Cardiac ventricle fibroblast (primary cell): ENCODE results near the gene NPIPB2.

- RAMPAGE, long total RNA, result no peak
Observed at GRCh38 chr16:11370545-11371002, 25.3 kb downstream of the RMI2 start.

DNA sequence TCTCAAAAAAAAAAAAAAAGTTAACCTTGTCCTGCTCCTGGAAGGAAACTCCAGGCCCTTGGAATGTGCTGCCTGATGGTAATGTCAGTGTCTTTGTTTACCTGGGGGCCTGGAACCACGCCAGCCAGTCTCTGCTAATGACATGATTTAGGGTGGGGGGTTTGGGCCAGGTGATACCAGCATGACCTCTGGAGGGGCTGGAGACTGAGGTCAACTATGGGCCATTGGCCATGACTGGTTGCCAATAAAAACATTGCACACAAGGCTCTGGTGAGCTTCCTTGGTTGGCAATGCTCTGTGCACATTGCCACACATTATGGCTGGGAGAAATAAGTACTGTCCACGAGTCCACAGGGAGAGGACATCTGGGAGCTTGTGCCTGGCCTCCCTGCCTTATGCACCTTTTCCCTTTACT, 7.2 kb upstream of the ENSG00000188897 start:
- RAMPAGE, long total RNA, result no peak

GRCh38 chr16:11596681-11597649, 10.2 kb upstream of the LITAF start:
- RAMPAGE, long total RNA, result no peak

DNA sequence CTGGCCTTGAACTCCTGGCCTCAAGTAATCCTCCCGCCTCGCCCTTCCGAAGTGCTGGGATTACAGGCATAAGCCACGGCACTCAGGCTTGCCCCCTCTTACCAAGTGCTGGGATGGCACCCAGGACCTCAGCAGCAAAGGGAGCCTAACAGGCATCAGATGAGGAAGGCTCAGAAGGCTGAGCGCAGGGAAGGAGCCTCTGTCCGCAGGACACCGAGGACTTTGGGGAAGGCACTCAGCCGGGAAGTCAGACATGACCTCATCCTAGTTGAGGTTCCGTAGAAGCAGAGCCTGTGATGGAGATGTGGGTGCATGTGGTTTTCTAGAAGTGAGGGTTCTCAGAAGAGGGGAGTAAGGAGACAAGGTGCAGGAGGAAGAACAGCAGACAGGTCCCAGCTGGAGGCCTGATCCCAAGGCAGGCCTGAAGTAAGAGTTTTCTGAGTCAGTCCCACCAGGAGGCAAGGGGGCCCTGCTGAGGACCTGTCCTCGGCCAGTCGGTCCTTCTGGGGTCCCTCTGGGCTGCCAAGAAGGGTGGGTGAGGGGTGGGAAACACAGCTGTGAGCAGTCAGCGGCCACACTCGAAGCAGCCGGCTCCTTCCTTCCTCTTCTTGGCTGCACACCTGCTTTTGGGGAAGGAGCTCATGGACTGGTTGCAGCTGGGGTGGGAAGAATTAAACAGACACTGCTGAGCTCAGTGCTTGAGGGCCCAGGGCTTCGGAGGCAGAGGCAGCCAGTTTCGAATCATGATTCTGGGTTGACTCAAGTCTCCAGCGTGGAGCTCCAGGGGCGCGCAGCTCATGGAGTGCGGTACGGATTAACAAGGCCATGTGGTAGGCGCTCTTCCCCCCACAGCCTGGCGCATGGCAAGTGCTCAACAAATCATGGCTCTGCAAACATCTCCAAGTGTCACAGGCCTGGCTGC, 39.0 kb upstream of the SNN start:
- RAMPAGE, long total RNA, result no peak

GRCh38 chr16:11677464-11678430, 9.5 kb downstream of the SNN start:
- RAMPAGE, long total RNA, result no peak

DNA sequence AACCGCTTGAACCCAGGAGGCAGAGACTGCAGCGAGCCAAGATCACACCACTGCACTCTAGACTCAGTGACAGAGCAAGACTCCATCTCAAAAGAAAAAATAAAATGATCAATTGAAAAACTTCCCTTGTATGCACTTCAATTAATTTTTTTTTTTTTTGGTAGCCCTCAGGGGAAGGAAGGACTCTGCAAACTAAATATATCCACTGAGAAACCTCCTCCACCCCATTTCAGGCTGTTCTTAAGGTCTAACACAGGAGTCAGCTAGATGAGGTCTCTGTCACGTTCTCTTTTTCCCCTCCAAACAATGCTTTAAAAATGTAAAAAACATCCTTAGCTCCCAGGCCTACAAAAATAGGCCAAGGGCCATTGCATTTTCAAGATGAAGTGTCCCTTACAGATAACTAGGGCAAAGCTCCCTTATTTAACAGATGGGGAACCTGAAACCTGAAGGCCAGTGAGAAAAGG, 32.6 kb downstream of the TXNDC11 start:
- RAMPAGE, long total RNA, result no peak

DNA sequence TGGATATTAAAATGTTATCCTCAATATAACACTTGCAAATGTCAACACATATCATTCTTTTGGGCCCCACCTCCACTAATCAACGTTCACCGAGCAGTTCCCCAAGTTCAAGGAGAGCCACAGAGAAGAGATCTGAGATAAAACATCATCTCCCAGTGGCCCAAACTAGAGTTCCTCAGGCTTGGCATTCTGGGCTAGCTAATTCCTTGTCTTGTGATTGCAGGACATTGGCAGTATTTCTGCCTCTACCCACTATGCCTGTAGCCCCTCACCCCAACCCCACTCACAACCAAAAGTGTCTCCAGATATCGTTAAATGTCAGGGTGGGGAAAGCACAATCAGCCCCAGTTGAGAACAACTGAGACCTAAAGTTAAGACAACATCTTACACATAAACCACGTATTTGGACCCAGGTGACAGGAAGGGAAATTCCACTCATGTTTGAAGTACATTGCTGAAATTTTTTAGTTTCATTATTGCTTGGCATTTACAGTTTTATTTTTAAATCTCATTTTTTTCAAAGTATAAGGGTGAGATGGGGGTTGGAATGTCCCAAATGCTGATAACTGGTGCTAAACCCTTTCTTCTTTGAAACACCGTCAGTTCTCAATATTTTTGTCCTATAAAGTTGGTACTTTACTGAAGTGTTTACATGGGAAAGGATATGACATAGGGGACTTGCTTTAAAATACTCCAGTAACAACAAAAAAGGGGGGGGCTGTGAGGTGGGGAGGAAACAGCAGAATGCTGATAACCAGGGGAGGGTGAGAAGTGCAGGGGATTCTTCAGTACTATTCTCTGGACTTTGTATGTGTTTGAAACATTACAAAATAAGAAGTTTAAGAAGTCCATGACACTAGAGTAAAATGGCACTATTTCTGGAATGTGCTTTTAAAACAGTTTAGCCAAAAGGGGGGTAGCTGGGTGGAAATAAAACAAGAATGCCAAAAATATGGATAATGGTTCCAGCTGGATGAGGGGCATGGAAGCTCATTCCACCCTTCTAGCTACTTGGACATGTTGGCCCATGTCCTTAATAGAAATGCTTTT, 13.5 kb downstream of the ZC3H7A start:
- RAMPAGE, long total RNA, result no peak

DNA sequence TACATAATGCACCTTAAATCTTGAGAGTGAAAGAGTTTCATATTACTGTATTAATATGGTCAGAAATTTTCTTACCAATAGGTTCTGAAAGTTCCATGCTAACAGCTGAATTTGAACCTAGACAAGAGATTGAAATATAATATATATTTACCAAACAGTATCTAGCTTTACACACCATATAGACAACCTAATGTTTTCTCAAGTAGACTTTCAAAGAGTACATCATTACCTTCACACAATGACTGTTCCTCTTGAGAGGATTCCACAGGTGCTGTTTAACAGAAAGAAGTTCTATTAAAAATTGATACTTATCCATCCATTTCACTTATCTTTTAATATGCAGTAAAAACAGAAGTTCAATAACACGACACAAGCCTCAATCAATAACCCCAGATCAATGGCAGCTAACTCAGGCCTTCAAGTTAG, 18.0 kb downstream of the GSPT1 start:
- RAMPAGE, long total RNA, result no peak

DNA sequence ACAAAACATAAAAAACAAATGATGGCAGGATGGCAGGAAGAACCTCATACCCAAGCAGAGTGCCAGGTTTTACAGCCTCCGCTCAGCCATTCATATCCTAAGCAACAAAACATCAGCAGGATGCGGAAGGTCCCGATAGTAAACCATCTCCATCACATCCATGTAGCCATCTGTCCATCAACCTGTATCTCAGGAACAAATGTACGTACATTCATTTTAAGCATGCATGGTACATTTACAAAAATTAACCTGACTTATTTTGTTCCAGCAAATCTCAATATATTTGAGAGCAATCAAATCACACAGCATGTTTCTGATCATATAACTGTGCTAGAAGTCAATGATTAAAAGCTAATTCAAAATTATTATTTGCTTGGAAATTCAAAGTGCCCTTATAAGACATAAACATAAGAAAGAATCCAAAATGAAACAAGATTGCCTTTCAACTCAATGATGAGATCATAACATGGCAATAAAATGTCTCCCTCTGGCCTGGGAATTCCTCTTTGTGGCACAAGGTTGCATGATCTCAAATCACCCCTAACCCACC, at the start of gene NPIPB2:
Gene NPIPB2, minus strand, starts transcription at position 113 of the 550 bp plus-strand sequence.
- RAMPAGE, long total RNA, result no peak

- RAMPAGE, long total RNA, result no peak
Observed at GRCh38 chr16:12054786-12055375, 78.3 kb downstream of the SNX29 start.

DNA sequence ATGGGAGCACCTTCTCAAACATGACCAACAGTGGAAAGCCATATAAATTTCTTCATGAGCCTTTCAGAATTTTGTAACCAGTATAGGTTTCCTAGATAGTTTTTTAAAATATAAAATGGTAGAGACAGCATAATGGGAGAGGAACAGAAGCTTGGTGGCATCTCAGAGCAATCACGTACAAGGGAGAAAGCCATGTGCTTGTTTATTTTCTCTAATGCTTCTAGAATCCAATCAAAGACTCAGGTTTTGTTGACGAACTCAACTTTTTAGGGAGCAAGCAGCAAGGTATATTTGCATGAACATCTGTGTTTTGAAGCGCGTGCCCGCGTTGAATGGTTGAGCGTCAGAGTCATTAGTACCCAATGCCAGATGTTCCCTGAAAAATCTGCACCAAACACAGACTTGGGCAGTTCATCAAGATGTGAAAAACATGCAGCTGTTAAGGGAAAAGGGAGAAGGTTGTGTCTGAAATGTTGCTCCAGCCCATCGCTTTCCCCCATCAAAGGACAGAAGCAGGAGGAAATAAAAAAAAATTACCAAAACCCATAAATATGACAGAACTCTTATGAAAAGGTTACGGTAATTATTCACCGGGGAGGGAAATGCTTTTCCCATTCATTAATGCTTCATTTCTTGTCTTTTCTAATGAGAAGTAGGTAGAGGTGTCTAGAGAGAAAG, 170.4 kb downstream of the SNX29 start:
- RAMPAGE, long total RNA, result no peak

DNA sequence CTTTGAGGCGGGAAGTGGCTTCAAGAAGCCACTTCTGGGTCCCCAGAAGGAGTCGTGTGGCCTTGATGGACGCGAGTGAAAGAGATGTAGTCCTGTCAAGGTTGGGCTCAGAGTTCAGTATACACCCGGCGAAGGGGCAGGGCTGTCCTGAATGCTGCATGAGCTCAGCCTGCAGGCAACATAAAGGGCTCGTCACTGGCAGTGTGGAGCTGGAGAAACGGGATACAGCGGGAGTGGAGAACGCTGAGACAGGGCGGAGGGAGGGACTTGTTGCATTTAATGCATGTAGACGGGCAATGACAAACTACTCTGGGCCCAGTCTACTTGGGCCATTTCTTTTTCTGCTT, 313.2 kb downstream of the SNX29 start:
- RAMPAGE, long total RNA, result no peak

GRCh38 chr16:12307178-12307551, 330.6 kb downstream of the SNX29 start:
- RAMPAGE, long total RNA, result no peak

DNA sequence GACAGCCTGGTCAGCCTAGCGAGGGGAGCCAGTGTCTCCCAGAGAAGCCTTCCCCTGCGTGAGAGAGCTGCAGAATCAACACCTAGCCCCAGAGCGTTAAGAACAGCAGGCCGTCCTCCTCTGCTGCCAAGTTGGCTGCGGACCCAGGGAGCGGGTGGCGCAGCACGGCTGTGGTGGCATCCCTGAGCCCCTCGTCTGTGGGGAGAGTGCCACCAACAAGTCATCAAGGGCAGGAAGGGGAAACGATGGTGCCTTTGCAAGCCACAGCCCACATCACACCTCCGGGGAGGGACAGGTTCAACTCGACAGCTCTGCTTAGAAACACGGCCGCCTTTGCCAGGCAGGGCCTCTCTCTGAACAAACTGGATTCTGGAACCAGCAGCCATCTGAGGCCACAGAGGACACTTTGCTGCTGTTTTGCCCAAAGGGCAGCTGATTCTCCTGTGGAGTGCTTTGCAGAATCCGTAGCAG, 270.8 kb downstream of the CPPED1 start:
- RAMPAGE, long total RNA, result no peak

DNA sequence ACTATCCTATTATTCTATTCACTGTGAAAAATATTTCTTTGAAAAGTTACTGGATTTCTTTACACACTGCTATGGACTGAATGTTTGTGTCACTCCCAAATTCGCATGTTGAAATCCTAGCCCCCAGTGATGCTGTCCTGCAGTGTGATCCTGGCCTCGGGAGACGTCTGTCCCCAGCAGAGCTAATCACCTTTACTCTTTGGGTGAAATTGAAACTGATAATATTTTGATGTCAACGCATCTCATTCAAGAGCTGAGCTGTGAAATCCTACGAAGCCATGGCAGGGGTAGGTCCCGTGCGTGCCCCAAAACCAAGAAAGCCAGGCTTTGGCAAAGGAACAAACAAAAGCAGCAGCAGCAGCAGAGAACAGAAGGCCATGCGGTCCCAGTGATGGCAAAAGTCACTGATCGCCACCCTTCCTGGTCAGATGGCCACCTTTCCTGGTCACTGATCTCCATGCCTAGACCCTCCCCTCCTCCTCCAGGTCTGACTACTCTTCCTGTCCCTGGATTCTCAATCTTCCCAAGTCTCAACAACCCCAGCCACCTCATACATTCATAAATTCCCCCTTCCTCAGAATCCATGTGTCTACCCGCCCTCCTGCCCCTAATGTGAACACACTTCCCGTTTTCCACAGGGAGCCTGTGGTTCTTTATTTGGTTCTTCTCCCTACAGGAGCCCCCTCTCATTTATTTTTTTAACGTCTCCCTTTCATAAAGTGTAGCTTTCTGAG, 50.4 kb downstream of the CPPED1 start:
- RAMPAGE, long total RNA, result no peak

DNA sequence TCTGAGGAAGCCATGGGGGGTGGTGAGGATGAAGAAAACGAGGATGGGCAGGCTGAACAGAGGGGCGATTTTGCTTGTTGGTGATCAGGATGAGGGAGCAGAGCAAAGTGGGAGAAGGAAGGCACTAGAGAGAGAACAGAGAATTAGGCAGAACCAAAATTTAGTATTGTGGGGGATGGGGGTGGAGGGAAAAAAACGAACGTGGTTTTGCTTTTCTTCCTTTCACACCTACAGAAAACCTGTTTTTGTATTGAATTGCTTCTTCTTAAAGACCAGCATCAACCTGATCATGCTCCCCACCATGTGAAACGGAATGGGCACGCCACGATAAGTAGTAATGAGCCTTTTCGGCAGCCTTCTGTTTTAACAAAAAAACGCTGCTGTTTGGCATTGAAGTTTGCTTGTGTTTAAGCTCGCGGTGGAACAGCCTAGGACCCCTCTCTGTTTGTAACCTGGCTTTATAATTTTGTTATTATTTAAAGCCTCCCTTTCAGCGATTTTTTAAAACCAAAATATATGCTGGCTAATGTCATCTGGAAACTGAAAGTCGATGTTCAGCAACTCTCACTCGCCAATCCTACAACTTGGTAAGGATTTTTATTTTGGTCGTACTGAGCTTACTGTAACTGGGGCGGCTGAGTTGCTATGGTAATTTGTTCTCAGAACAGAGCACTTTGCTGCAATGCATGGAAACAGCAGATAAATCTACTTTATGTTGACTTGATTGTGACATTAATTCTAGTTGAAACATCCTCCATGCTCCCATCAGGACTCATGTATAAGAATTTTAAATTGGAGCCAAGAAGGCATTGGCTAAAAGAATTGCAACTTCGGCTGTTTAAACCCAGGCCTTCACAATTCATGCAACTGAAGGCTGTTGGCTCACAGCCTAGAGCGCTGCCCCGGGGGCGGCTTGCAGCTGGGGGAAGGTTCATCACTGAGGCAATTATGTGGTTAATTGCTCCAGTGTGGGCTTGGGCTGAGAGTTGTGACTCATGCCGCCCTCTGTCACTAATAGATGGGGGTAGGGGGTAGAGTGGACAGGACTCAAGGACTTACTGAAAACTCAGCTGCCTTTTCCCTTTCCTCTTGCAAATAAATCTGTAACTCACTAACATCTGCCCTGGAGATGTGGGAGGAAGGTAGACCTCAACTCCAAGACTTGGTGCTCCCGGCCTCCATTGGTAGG, 37.0 kb downstream of the ERCC4 start:
- RAMPAGE, long total RNA, result no peak

GRCh38 chr16:14128100-14128652, 57.1 kb downstream of the MRTFB start:
- RAMPAGE, long total RNA, result no peak

- RAMPAGE, long total RNA, result no peak
Observed at GRCh38 chr16:14148433-14149032, 77.4 kb downstream of the MRTFB start.

- RAMPAGE, long total RNA, result no peak
Observed at GRCh38 chr16:14203280-14203799, 132.2 kb downstream of the MRTFB start.

DNA sequence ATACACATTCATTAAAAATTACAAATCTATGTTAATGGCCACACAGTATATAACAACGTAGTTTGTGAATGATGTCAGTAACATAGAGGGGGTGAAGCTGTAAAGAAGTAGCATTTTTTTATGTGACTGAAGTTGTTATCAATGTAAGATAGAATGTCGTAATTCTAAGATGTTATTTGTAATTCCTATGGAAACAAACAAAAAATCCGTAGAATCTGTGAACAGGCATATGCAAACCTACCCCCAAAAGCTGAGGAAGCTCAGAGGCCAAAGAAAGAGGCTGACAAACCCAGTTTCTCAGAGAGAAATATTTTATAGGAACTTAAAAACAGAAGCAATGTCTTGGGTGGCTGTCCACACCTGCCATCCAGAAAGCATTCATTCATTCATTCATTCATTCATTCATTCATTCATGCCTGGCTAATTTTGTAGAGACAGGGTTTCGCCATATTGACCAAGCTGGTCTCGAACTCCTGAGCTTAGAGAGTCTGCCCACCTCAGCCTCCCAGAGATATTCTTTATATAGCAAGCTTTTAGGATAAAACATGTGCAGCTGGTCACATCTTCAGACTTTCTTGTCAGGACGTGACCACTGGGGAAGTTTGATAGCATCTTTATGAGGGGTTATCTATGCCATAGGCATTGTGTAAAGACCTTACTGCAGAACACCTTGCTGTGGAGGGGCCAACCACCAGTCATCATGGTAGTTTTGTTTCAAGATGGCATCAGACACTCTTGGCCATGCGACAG, 154.3 kb downstream of the MRTFB start:
- RAMPAGE, long total RNA, result no peak